Left lung (tissue), 1 donor: ENCODE measurements around a stretch of chr3.

GRCh38 chr3:14131313-14131852 lies 6.5 kb downstream of the TMEM43 start:
- PRO-cap: no peak

- PRO-cap: no peak
Measured at GRCh38 chr3:14235804-14236487, 57.3 kb downstream of the LSM3 start.

- PRO-cap: unidirectional peak, minus-strand start at chr3:14434574
Measured at GRCh38 chr3:14434118-14435276, 32.1 kb downstream of the SLC6A6 start.

DNA sequence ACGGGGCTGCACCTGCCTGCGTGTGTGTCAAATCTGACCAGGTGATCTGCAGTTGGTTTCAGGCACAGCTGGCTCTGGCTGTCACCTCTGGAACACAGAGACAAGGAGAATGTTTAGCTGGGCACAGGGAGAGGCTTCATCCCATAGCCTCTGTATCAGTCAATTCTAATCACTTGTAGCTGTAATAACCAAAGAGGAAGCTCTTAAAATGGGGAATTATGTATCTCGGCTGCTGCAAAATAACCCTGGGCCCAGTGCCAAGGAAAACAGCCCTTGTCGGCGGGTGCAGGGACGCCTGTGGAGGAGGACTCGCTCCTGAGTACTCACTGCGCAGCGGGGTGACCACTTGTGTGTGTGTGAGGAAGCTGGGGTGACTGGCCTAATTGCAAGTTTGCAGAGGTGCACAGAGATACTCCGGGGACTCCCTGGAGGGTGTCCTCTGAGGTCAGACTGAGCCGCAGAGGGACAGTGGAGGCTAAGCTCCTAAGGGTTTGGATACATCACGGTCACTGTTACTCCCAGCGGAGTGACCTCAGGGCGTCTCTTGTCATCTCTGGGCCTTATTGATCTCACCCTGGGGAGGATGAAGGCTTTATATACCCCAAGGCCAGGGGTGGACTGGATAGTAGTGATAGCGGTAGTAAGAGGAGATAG lies 37.1 kb downstream of the SLC6A6 start:
- PRO-cap: bidirectional peak, plus-strand start at position 272 of the sequence, minus-strand start at position 152 of the sequence

DNA sequence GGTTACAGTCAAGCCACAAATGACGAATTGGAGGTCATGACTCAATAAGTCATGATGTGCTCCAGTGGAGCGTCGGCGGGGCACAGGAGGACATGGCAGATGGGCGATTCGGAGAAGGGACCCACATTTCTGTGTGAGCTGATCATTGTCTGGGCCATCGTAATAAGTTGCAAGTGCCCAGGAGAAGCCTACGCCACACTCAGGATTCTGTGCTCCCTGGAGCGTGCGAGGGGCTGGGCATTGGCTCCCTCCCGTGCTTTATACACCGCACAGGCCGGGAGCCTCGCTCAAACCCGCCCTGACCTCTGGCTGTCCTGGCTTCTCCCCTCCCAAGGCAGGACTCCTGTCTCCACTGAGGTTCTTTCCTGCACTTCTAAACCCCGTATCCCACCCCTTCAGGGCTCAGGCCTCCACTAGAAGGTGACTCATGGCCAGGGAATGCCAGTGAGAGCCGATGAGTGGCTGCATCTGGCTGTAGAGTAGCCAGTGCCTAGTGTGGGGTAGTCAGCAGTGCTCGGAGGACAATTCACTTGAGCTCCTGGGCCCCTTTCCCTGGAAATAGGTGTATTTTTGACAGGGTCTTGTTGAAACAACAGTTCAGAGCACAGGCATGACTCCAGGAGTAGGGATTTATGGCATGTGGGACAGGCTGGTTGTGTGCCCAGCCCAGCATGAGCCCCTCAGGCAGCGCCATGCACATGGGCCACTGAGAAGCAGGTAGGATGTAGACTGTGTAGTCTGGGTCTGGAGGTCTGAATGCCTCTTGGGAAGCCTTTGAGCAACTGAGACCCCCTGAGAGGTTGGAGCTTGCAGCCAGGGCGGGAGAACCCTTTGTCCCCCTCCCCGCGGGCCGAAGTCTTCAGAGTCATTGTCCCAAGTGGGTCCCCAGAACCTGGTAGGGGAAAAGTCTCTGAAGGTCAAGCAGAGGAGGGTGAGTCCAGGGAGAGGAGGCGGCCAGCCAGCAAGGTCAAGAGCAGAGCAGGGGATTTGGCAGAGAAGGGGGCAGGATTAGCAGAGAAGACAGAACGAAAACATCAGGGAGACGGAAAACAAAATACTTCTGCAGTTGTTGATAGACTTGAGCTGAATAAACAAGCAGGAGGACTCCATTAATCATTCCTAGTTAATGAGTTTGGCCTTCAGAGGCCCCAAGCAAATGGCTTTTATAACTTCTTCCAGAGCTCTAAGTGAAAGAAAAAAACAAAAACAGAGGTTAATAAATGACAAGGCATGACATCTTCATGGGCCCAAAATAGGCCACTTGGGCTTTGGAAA lies 67.1 kb downstream of the GRIP2 start:
- PRO-cap: unidirectional peak, plus-strand start at position 793 of the sequence

- PRO-cap: bidirectional peak, plus-strand start at chr3:14949373, minus-strand start at chr3:14949344
Measured at GRCh38 chr3:14949085-14949637, 1.8 kb downstream of the NR2C2 start.

DNA sequence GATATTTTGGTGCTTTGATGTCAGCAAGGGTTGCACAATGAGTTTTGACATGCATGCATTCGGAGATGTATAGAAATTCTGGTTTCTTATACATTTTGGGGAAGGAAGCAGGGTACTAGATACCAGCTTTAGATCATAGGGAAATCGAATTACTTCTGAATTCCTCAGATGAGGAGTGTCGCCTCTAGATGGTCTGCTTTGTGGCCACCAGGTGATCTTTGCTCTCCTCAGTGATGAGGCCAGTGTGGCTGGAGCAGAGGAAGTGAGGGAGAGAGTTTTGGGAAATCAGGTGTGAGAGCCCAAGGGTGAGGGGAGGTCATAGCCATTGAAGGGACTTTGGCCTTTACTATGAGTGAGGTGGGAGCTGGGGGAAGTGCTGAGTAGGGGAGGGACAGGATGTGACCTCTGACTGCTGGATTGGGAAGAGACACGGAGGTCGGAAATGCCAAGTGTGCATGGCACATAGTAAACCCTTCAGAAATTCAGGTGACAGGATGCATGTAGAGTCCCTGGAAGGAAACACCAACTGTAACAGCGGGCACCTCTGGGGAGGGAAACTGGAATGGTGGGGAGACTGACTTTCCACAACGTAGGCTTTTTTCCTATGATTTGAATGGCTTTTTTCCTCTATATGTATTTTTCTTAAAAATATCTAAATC lies 8.5 kb upstream of the RBSN start:
- PRO-cap: no peak

GRCh38 chr3:15261715-15262382 lies 55.8 kb downstream of the CAPN7 start:
- PRO-cap: no peak

- PRO-cap: no peak
Measured at GRCh38 chr3:15273147-15273639, 59.2 kb downstream of the SH3BP5 start.

DNA sequence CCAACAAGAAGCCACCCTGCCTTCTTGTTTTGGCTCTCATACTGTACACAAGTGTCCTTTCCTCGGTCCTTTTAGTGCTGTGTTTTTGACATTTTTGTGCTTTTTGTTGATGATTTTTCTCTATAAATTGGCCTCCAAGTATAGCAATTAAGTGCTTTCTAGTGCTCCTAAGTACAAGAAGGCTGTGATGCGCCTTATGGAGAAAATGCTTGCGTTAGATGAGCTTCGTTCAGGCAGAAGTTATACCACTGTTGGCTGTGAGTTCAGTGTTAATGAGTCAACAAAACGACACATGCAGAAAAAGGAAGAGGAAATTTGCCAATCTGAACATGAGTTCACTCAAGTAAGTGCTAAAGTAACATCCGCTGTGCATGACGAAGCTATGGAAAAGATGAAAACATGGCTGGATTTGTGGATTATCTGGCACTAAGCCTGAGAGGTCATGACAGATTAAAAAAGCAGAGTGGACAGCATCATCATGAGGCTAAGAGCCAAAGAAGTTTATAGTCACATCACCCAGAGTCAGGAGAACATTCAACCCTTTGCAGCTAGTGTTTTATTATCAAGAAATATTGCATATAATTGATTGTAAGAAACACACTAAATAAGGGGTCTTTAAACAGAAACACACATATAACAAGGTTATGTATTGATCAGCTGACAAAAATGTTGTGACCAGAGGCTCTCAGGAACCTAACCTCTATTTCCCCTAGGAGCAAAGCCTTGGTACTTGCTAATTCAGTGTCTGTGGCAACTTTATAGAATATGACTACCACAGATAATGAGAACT lies 36.8 kb downstream of the SH3BP5 start:
- PRO-cap: no peak

- PRO-cap: no peak
Measured at GRCh38 chr3:15310394-15311179, 21.8 kb downstream of the SH3BP5 start.

DNA sequence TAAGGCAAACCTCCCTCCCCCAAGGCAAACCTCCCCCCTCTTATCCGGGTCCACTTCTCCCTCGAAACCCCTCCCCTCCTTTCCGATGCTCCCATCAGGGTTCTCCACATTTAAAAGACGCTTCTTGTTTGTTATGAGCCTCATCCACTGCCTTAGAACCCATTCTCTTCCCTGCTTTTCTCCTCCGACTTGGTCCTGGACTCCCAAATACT lies 688 bp downstream of the EAF1 start:
- PRO-cap: no peak

- PRO-cap: no peak
Measured at GRCh38 chr3:15524093-15524512, 2.6 kb upstream of the COLQ start.

DNA sequence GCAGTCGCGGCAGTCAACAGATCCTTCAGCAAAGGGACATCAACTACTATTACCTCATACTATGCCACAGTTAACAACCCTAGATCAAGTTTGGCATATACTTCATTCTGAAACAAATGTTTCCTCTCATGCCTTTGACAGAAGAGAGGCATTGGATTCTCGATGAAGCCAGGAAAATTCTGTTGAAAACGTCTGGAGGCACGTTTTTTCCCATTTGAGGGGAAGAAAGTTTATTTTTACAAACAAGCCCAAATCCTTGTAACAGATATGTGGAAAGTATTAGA lies 65.3 kb downstream of the ANKRD28 start:
- PRO-cap: no peak

DNA sequence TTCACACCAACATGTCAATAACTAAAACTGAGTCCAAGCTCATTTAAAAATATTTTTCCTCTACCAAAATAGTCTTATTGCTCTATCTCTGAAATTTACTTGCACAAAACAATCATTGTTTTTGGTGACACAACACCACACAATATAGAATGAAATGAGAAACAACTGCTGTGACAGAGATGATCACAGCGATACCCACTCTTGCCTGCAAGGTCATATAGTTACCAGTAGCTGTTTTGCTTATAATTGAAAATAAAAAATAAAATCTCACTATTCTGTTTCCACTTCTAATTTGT lies 1.1 kb downstream of the ANKRD28 start:
- PRO-cap: no peak

- PRO-cap: bidirectional peak, plus-strand start at chr3:15964859, minus-strand start at chr3:15964776
Measured at GRCh38 chr3:15964580-15965128, 166.9 kb upstream of the ANKRD28 start.

DNA sequence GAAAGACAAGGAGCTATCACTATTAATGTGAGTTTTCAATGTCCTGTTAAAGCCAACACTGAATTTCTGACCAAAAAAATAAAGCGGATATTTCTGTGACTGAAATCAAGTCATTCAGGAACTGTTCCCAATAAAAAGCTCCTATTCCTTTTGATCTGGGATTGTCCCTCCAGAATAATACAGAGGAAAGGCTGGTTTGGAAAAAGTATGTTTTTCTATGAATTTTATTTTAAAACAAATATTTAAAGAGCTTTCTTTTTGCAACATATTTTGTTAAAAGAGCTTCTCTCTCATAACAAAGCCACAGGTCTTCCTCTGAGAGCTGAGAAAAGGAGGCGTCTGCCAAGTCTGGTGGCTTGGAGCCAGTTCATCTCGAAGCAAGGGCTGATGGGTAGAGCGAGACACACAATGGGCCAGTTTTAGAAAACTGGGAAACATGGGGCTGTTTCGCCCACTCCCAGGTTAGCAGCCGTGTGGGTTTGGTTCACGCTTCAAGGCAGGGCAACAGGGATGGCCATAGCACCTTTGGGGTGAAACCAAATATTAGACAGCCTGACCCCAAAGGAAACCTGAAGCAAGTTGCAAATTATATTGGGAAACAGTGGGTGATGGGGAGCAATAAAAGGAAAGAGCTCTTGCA lies 88.7 kb upstream of the GALNT15 start:
- PRO-cap: no peak

DNA sequence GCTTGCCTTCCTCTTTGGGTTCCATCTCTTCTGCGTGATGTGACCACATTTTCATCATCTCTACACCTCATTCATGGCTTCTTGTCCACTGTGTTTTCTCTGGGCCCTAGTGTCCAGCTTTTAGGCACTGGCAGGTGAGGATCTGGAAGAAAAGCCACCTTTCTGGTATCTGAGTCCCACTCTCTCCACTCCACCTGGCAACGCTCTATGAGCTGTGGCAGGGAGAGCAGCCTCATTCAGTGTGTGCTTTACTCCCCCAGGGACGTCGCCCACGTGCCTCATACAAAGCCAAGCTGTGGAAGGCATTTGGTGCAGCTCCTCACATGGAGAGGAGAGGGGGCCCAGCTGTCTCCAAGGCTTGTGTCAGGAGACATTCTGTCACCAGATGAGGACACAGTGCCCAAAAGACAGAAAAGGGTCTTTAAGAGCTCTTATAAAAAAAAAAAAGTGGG lies 29.2 kb downstream of the GALNT15 start:
- PRO-cap: no peak

GRCh38 chr3:16284598-16285225 lies 19.7 kb downstream of the OXNAD1 start:
- PRO-cap: no peak

DNA sequence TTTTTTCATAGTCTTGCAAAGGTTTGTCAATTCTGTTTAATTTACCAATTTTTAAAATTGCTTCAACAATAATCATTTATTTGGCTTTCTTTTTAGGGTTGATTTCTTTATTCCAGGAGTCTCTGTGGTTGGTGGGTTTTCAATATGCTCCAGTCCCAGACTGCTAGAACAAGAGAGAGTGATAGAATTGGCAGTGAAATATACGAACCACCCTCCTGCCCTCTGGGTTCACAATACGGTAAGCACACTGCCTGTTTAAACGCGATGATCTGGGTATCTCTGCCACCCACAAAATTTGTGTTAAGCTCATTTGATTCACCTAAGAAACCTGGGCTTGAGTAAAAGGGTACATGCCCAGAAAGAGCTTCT lies 29.7 kb downstream of the OXNAD1 start:
- PRO-cap: no peak